Neural progenitor cell (in vitro differentiated cells): ENCODE measurements around a stretch of chr9.

- RAMPAGE, long total RNA: no peak
Observed at GRCh38 chr9:89886572-89886898, 281.7 kb downstream of the GADD45G start.

DNA sequence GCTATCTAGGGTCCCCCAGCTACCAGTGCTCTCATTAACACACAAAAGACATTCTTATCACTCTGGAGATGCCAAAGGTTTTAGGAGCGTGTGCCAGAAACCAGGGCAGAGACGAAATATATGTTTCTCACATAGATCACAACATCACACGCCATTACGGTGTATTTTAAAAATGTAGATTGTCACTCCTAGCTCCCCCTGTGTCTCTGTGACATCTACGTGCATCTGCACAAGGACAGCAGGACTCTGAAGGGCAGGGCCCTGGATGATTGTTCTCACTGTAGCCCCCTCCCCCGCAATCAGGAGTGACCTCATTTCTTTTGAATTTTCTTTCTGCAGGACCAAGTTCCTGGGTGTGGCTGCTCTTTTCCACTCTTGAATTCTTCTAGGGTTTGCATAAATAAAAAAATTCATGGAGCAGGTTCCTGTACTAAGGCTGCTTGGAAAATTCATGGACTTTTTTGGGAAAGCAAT lies 311.4 kb downstream of the GADD45G start:
- RAMPAGE, long total RNA: no peak

DNA sequence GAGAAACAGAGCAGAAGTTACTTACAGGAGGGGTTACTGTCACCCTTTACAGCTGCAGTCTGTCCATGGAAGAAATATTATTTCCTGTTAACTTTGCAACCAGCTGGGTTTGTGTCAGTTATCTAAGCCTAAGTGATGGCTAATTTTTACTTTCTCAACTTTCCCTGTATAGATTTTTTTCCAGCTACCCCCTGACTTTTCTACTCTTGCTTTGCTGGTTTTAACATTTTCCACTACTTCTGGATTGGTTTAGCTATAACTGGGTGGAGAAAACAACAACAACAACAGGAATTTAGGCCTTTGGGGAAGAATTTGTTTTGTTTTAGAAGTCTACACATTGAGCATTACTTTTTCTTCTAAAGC lies 2.7 kb downstream of the SYK start:
- RAMPAGE, long total RNA: no peak

DNA sequence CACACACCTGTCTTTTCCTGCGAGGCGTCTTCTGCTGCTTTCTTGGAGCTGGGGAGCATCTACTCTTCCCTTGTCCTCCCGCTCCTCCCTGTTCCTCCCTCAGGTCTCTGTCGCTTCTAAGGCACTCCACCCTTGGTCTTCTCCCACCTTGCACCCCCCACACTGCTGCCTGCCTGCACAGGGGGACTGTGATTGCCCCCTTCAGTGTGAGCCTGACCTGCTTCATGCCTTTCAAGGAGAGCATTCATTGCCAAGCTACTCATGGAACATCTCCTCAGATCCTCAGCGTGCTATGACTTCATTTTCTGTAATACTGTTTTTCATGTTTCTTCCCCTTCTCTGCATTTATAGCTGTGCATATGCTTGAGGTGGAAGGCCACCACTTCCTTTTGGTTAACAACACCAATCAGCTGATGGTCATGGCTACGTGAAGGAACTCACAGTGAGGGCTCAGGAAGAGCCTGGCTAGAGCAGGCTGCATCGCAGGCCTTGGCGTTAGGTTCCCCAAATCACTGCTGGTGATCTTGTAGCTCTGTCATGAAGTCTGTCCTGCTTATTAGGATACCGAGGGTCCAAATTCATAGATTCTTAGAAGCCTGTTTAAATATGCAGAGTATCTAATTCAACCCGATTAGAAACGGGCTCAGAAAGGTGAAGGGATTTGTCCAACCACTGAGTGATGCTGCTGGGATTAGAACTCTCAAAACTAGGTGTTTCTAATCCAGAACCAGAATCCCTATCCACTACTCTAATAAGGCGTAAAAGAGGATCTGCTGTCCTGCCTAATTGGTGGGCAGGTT lies 7.2 kb downstream of the SYK start:
- RAMPAGE, long total RNA: no peak

- RAMPAGE, long total RNA: no peak
Observed at GRCh38 chr9:91192802-91193308, 168.9 kb downstream of the AUH start.

GRCh38 chr9:91195388-91196749 lies 165.8 kb downstream of the AUH start:
- RAMPAGE, long total RNA: no peak

GRCh38 chr9:91395775-91396189 lies 27.9 kb downstream of the NFIL3 start:
- RAMPAGE, long total RNA: no peak

GRCh38 chr9:91423944-91424912 lies 596 bp upstream of the NFIL3 start:
- RAMPAGE, long total RNA: no peak

- RAMPAGE, long total RNA: no peak
Observed at GRCh38 chr9:91424913-91425520, 1.4 kb upstream of the NFIL3 start.

- RAMPAGE, long total RNA: no peak
Observed at GRCh38 chr9:91800466-91800787, 149.6 kb downstream of the ROR2 start.

DNA sequence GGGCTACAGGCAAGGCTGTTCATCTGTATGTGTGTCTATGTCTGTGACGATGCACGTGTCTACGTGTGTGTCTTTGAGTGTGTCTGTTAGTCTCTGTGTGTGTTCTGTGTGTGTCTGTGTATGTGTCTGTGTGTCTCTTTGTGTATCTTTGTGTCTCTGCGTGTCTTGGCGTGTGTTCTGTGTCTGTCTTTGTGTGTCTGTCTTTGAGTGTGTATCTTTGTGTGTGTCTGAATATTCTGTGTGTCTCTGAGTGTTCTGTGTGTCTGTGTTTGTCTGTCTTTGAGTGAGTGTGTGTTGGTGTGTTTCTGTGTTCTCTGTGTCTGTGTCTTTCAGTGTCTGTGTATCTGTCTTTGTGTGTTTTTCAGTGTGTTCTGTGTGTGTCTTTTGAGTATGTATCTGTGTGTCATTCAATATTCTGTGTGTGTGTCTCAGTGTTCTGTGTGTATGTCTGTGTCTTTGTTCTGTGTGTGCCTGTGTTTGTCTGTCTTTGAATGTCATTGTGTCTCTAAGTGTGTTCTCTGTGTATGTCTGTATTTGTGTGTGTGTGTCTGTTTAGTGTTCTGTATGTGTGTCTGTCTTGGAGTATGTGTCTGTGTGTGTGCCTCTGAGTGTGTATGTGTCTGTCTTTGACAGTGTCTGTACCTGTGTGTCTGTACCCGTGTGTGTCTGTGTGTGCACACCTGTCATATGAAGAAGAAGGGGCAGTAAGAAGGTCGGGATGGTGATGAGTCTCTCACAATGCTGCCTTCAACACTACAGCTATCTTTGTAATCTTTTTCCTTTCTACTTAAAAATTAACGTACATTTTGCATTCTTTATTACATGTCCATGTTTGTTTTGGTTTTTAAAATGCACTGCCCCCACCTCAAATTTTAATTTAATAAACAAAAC lies 130.4 kb downstream of the ROR2 start:
- RAMPAGE, long total RNA: no peak

DNA sequence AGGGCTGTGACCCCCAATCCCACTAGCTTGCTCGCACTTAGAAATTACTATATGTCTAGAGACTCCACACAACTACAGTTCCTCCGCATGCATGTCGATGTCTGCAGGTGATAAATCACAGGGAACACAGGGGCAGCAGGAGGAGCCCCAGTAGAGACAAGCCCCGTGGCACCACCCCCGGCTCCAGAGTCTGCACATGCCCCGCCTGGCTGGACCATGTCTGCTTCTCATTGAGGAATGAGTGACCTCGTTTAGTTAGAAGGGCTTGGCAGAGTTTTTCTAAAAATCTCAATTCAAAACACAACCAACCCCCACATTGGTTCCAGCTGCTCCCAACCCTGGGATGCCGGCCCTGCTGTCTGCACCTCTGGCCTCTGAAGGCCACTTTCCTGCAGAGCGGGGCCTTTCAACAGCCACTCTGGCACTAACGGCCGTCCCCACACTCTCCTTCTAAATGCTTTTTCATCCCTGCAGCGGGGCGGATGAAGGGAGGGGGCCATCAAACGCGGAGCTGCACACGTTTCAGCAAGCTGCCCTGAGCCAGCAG lies 106.4 kb downstream of the ROR2 start:
- RAMPAGE, long total RNA: no peak

- RAMPAGE, long total RNA: no peak
Observed at GRCh38 chr9:91945384-91945632, 4.7 kb downstream of the ROR2 start.

DNA sequence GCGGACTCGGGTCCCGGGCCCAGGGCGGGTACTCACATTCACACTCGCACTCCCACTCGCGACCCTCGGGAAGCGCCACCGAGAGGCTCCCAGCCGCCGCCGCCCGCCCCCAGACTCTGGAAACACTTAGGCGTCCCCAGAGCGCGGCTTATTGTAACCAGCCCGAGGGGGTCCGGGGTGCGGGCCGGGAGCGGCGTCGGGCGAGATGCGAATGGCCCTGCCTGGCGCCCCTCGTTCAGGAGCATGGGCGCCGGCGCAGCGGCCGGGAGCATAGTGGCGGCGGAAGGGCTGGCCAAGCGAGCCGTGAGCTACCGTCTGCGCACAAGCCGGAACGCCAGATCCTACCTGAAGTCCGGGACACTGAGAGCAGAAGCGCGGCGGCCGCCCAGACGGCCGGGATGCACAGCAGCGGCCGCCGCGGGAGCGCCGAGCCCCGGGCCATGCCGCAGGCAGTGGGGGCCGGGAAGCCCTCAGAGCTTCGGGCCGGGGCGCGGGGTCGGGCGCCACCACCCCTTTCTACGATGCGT lies 443 bp downstream of the ROR2 start:
- RAMPAGE, long total RNA: no peak

DNA sequence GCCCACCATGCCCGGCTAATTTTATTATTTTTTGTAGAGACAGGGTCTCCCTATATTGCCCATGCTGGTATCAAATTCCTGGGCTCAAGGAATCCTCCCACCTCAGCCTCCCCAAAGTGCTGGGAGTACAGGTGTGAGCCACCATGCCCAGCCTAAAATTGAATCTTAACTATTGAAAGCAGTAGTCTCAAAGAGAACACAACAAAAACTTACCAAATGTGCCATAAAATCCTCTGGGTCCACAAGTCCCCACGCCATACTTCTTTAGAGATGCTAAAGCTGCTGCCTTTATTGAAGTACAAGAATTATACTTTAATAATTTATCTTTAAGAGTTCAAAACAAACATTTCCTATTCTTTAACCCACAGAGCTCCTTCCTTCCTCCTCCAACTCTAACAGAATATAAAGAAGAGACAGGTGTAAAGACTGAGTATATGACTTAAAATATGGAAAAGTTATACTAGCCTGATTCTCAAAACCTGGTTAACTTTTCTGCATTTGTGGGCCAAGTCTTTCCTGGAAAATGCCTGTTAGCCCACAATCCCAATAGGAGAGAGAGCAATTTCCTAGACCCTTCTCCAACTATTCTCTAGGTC lies 35.3 kb downstream of the SPTLC1 start:
- RAMPAGE, long total RNA: no peak

GRCh38 chr9:92292299-92292892 lies 1.1 kb downstream of the IARS1 start:
- RAMPAGE, long total RNA: no peak

GRCh38 chr9:92432354-92432718 lies 8.1 kb upstream of the OMD start:
- RAMPAGE, long total RNA: no peak

GRCh38 chr9:92612882-92613209 lies 57.1 kb downstream of the IPPK start:
- RAMPAGE, long total RNA: no peak

DNA sequence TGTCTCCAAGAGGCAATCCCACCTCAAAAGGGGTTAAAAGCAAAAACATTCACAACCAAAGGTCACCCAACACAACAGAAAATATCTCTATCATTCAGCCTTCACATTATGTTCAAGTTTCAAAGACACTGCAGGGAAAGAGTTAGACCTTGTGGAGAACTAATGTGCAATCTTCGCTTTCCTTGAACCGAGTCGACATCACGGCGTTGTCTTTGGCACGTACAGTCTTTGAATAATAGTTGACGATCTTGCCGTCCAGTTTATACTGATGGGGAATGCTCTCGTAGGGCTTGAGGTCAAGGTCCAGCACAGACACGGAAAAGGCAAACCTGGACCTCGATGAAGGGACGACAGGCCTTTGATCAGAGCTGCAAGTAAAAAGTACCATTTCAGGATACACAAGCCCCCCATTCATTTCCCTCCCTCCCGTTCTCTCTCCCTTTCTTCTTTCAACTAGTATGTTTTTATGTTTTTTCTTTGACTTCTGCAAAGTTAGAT lies 54.2 kb downstream of the IPPK start:
- RAMPAGE, long total RNA: no peak

- RAMPAGE, long total RNA: no peak
Observed at GRCh38 chr9:92634397-92634611, 35.6 kb downstream of the IPPK start.